ENCODE measurements around the gene VTI1B.

- PRO-cap, 2 experiments: peak in 2 of 2 experiments; most common plus-strand start chr14:67674953 (in 2); most common minus-strand start chr14:67674622 (in 1)
Measured at GRCh38 chr14:67674504-67675343, at the start of gene VTI1B. VTI1B (minus strand) TSS chr14:67674632.

GRCh38 chr14:67694649-67695249 is 815 bp downstream of the RDH11 start:
- PRO-cap, 2 experiments: peak in 1 of 2 experiments; most common plus-strand start chr14:67694938 (in 1); most common minus-strand start chr14:67694822 (in 1)

DNA sequence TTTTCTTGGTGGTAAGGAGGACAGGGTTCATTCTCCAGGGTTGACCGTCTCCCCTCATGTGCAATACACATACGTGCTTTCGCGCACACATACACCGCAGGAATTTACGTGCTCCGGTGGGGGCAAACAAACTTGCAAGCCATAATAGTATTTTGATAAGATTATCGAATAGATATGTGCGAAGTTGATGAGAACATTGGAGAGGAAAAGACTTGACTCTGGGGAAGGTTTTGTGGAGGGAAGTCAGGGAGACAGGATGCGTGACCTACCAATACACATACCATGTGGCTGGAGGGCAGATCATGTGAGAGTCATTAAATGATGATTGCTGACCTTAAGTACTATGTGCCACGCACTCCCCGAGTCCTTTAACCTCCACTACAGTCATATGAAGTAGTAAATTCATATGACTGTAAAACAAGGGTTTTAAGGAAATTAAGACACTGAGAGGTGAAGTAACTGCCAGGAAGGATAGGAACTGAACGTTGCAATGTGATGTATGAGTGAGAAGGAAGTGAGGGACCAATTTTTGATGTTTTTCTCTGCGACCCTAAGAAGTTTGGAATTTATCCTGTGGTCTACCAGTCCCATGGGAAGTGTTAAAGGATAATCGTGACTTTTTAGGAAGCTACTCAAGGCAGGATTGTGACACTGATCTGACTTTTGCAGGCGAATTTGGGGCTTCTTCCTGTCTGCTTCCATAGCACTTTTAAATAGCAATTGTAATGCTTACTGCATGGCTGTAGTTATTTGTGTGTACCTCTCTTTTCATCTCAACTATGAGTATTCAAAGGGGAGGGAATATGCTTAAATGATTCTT is 1.1 kb downstream of the RAD51B start:
- PRO-cap, 2 experiments: no peak in any of the 2 experiments

- PRO-cap, 2 experiments: no peak in any of the 2 experiments
Measured at GRCh38 chr14:67887601-67888073, 68.1 kb downstream of the RAD51B start.

- PRO-cap, 2 experiments: no peak in any of the 2 experiments
Measured at GRCh38 chr14:68088303-68089031, 268.9 kb downstream of the RAD51B start.

DNA sequence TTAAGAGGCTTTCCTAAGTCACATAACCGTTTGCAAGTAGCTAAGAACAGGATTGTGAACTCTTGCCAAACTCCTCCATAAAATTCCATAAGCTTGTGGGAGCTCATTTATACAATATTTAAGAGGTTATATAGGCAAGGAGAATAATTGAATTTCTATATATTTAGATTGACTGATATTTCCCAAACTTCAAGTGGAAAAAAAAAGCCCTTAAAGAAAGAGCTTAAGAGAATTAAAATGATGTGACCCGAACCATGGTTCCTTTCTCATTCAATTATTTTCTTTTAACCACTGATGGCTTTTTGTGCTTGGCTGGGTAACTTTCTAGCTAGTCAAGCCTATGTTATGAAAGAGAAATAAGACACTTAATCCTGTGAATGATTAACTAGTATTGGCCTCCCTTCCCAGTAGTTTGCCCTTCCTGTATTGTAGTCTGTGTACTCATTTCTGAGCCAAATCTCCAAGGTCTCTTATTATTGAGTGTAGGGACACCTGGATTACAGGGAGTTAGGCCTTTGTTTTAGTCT is 352.9 kb downstream of the RAD51B start:
- PRO-cap, 2 experiments: no peak in any of the 2 experiments

- PRO-cap, 2 experiments: peak in 1 of 2 experiments; most common plus-strand start chr14:68230109 (in 1)
Measured at GRCh38 chr14:68229830-68230319, 410.3 kb downstream of the RAD51B start.

- PRO-cap, 2 experiments: no peak in any of the 2 experiments
Measured at GRCh38 chr14:68268018-68268561, 448.5 kb downstream of the RAD51B start.

DNA sequence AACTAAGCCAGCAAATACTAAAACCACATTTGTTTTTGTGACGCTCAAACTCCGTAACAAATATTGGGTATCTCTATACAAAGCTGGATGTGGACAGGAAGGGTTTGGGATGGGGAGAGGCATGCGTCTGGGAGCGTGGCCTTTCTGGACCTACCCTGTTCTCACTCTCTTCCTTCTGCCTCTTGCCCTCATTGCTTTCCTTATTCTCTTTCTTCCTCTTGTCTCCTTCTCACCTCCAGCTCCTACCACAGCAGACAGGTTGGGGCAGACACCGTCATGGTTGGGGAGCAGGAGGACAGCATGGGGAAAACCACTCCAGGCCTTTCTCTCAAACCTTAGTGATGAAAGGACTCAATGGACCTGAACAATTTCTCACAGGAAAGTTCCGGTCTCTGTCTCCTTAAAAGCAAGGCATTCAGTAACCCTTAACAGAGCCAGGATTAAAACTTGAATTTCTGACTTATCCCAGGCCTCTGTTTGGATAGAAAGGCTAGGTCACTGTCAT is 465.3 kb downstream of the RAD51B start:
- PRO-cap, 2 experiments: no peak in any of the 2 experiments

- PRO-cap, 2 experiments: no peak in any of the 2 experiments
Measured at GRCh38 chr14:68306266-68306840, 486.5 kb downstream of the ZFP36L1 start.

- PRO-cap, 2 experiments: no peak in any of the 2 experiments
Measured at GRCh38 chr14:68364822-68365592, 427.9 kb downstream of the ZFP36L1 start.

- PRO-cap, 2 experiments: no peak in any of the 2 experiments
Measured at GRCh38 chr14:68391540-68391954, 401.3 kb downstream of the ZFP36L1 start.

- PRO-cap, 2 experiments: no peak in any of the 2 experiments
Measured at GRCh38 chr14:68401322-68401719, 391.5 kb downstream of the ZFP36L1 start.

DNA sequence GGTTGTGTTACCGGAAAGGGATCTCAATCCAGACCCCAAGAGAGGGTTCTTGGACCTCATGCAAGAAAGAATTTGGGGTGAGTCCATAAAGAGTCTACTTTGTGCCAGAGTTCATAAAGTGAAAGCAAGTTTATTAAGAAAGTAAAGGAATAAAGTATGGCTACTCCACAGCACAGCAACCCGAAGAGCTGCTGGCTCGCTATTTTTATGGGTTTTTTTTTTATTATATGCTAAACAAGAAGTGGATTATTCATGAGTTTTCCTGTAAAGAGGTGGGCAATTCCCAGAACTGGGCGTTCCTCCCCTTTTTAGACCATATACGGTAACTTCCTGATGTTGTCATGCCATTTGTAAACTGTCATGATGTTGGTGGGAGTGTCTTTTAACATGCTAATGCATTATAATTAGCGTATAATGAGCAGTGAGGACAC is 372.6 kb downstream of the ZFP36L1 start:
- PRO-cap, 2 experiments: peak in 1 of 2 experiments; most common minus-strand start position 180 of the sequence (in 1)

DNA sequence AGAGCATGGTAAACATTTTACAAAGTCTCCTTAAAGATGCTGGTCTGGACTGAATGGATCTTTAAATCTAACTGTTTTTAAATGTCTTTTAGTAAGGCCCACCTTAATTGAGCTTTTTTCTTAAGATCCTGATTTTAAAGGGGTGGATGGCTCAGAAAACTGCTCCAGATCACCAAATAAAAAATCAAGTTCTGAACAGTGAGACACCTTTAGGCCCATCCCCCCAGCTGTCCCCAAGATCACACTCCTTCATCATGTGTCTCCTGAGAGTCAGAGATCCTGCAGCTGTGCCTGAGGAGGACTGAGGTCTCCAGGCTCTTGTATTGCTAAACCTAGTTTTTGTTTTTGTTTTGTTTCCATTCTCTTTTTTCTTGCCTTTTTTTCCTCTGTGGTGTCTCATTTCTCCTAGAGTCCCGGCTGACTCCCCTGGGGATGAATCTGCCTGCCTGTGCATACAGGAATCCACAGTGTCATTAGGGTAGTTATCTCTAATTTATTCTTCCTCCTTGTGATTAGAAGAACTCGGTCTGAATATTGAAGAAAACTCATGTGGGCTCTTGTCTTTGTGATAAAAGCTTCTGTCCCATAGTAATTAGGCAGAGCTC is 343.4 kb downstream of the ZFP36L1 start:
- PRO-cap, 2 experiments: no peak in any of the 2 experiments

- PRO-cap, 2 experiments: no peak in any of the 2 experiments
Measured at GRCh38 chr14:68473059-68473552, 319.8 kb downstream of the ZFP36L1 start.

- PRO-cap, 2 experiments: no peak in any of the 2 experiments
Measured at GRCh38 chr14:68512246-68512956, 280.5 kb downstream of the ZFP36L1 start.

GRCh38 chr14:68526393-68527185 is 266.3 kb downstream of the ZFP36L1 start:
- PRO-cap, 2 experiments: no peak in any of the 2 experiments

DNA sequence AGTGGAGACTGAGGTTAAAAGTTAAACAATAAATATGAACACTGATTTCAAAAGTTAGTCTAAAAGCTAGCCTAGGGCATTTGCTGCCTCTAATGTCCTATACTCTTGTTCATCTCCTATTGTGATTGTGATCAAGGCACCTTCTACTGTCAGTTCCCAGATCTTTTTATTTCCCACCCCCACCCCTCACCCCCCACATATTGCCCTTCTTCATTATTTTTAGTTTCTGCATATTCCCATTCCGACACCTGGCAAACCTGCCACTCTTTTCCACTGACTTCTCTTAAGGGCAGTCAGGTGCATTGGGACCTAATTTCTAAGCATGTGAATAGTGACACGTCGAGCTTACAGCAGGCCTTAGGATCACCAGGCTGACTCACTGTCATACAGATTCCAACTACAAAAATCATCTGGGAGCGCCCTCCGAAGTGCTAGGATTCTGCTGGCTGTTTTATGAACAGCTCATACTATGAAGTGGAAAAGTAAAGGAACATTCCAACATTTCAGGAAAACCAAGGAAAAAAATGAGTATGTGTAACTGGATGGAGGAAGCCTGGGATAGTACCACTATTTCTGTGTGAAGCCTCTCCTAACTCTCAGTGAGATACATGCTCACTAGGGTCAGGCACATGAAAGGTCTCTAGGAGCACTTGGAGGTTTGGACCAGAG is 257.5 kb downstream of the ZFP36L1 start:
- PRO-cap, 2 experiments: no peak in any of the 2 experiments

DNA sequence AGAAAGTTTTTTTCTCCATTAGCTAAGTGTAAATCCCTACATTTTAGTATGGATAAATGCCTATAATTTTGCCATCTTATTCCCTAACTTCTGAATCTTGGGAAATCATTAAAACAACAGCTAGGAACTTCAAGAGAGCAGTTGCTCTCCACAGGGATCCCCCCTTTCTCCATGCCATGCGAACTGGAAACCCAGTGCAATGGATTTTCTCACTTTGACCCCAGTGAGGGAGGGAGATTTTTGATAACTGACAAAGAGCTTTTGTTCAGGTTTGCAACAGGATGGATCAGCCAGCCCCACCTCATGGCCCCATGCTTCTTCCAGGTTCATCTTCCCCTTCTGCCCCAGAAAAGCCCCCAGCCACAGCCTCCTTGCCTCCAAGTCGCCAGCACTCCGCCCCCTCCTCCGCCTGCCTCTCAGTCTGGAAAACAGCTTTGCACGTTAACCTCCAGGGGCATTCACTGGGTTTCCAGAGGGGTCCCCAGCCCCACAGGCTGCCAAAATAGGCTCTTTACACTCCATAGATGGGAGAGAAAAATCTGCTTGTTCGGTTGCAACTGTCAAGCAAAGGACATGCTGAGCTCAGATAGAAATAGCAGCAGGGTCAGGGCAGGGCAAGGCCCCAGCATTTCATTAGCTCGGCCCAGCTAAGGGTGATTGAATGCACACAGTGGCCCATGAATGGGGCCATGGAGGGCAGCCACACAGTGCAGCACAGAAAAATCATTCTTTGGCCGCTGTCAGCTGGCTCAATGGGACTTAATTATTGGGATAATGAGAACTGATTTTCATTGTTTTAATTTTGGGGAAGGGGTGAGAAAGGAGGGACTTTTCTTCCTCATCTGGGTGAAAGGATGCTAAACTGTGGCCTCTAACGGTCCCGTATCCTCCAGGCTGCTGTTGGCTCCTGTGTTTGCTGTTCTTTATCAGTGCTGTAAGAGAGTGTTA is 253.6 kb downstream of the ZFP36L1 start:
- PRO-cap, 2 experiments: peak in 1 of 2 experiments; most common plus-strand start position 666 of the sequence (in 1)

Data from heart right ventricle (tissue), 2 donors.